Skin of body (tissue), 2 donors: ENCODE measurements around a stretch of chr1.

DNA sequence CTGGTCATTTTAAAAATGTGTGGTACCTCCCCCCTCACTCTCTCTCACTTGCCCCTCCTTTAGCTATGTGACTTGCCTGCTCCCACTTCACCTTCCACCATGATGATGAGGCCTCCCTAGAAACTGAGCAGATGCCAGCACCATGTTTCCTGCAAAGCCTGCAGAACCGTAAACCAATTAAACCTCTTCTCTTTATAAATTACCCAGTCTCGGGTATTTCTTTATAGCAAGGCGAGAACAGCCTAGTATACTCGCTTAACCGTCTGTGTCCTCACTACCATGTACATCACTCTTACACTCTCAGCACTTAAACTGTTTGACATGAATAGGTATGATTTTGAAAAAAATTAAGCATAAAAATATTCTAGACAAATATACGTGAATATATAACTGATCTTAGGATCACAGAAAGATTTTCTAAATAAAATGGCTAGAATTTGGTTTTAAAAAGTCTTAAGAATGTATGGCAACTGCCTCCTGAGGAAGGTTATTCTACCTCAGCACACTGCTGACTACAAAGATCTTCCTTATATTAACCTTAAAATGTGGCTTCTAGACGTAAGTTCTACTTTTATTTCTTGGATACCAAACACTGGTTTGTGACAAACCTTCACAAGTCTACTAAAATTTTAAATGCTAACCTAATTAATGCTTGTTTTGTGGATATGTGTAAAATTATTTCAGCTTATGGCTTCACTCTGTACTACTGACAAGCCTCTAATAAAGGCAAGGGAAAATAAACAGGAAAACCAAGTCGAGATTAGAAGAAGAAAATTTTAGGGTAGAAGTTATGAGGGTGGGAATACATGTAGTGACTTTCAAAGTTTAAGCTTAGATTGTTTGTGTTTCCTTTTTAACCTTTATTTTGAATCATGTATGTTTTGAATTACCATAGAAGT lies 135.6 kb downstream of the COP1 start:
- RAMPAGE, long total RNA: no peak

GRCh38 chr1:176125198-176125755 lies 81.8 kb downstream of the COP1 start:
- RAMPAGE, long total RNA: no peak

DNA sequence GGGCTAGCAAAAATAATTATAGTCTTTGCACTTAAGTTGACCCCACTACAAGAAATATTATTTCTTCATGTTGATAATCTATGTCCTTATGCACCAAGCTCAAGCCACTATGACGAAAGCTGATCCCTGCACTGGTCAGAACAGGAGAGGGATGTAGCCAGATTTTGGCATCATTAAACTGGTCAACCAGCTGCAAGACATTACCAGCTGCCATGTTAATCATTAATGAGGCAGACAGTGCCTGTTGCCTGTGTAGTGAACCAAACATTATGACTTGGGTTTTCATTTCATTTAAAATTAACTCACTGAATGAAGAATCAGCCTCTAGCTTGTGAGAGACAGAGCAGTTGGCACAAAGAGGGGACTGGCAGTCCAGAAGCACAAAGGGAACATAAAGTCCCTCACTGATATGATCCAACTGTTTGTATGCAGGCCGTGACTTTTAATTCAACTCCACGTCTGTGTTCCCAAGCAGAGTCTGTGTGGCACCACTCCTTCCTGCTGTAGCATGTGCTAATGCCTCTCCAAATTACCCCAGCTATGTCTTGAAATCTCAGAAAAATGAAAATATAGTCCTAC lies 318.9 kb downstream of the SEC16B start:
- RAMPAGE, long total RNA: no peak

- RAMPAGE, long total RNA: no peak
Observed at GRCh38 chr1:178037410-178038382, 56.2 kb upstream of the RASAL2 start.

GRCh38 chr1:178102330-178102636 lies 8.4 kb downstream of the RASAL2 start:
- RAMPAGE, long total RNA: no peak

DNA sequence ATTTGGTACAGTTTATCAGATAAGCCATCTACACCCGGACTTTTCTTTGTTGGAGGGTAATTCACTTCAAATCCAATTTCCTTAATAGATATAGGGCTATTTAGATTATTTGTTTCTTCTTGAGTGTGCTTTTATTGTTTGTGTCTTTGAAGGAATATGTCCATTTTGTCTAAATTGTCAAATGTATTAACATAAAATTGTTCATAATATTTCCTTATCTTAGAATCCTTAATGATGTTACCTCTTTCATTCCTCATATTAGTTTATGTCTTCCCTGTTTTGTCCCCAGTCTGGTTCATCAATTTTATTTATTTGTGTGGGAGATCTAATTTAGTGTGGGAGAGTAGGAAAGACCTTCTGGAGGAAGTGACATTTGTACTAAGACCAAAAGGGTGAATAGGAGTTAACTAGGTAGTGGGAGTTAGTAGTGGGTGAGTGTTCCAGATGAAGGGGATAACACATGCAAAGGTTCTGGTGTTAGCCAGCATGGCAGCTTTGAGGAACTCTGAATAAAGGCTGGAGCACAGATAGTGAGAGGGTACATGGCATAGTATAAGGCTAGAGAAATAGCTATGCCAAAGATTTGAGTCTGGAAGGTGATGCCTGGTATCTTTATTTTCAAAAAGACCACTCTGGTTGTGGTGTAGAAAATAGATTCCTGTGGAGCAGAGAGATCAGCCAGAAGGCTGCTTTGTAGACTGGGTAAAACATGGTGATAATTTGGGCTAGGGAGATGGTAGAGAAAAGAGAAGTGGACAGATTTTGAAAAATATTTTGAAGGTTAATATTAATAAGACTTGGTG lies 21.4 kb downstream of the RASAL2 start:
- RAMPAGE, long total RNA: no peak

- RAMPAGE, long total RNA: no peak
Observed at GRCh38 chr1:178578414-178578931, 65.6 kb downstream of the TEX35 start.

- RAMPAGE, long total RNA: no peak
Observed at GRCh38 chr1:178724416-178724697, 687 bp upstream of the RALGPS2 start.

DNA sequence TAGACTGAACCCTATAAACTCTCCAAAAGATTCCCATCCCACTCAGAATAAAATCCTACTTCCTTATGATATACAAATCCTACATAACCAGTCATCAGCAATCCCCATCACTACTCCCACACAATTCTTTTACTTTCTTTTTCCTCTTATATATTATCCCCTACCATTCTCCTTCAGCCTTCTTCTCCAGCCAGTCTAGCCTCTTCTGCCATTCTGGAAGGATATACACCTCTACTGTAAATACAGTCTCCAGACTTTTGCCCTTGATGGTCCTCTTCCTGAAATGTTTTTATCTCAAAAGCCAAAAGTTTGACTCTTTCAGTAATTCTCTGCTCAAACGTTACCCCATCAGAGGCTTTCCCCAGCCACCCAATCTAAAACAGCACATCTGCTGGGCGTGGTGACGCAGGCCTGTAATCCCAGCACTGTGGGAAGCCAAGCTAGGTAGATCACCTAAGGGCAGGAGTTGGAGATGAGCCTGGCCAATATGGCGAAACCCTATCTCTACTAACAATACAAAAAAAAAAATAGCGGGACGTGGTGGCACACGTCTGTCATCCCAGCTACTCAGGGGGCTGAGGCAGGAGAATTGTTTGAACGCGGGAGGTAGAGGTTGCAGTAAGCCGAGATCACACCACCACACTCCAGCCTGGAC lies 41.5 kb downstream of the ABL2 start:
- RAMPAGE, long total RNA: no peak

- RAMPAGE, long total RNA: no peak
Observed at GRCh38 chr1:179226770-179227977, 2.3 kb downstream of the ABL2 start.

- RAMPAGE, long total RNA: no peak
Observed at GRCh38 chr1:179805028-179805326, 61.9 kb downstream of the FAM163A start.

DNA sequence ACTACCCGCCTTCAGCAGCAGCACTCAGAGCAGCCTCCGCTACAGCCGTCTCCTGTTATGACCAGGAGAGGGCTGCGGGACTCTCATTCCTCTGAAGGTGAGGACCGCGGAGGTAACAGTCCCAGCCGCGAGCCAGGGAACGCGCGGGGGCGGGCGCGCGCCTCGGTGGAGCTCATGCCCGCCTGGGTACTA lies 692 bp downstream of the TOR1AIP1 start:
- RAMPAGE, long total RNA: no peak

- RAMPAGE, long total RNA: no peak
Observed at GRCh38 chr1:179883623-179884424, 1.7 kb downstream of the TOR1AIP1 start.

- RAMPAGE, long total RNA: no peak
Observed at GRCh38 chr1:179975643-179976010, 21.0 kb downstream of the CEP350 start.

DNA sequence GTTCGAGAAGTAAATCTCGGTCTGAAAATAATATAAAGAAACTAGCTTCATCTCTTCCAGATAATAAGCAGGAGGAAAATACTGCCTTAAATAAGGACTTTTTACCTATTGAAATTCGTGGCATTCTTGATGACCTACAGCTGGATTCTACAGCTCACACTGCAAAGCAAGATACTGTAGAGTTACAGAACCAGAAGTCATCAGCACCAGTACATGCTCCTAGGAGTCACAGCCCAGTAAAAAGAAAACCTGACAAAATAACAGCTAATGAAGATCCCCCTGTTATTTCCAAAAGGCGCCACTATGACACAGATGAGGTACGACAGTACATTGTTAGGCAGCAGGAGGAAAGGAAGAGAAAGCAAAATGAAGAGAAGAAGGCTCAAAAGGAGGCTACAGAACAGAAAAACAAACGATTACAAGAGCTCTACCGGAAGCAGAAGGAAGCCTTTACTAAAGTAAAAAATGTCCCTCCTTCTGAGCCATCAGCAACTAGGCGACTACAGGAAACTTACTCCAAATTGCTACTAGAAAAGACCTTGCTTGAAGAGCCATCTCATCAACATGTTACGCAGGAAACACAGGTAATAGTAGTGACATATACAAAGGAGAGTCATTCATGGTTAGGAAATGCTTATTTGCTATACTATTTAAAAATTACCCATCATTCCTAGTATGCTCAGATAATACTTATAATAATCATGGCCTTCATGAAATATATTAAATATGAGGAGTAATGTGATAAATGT lies 59.5 kb downstream of the CEP350 start:
- RAMPAGE, long total RNA: no peak

- RAMPAGE, long total RNA: no peak
Observed at GRCh38 chr1:180042790-180043542, 88.4 kb downstream of the CEP350 start.

DNA sequence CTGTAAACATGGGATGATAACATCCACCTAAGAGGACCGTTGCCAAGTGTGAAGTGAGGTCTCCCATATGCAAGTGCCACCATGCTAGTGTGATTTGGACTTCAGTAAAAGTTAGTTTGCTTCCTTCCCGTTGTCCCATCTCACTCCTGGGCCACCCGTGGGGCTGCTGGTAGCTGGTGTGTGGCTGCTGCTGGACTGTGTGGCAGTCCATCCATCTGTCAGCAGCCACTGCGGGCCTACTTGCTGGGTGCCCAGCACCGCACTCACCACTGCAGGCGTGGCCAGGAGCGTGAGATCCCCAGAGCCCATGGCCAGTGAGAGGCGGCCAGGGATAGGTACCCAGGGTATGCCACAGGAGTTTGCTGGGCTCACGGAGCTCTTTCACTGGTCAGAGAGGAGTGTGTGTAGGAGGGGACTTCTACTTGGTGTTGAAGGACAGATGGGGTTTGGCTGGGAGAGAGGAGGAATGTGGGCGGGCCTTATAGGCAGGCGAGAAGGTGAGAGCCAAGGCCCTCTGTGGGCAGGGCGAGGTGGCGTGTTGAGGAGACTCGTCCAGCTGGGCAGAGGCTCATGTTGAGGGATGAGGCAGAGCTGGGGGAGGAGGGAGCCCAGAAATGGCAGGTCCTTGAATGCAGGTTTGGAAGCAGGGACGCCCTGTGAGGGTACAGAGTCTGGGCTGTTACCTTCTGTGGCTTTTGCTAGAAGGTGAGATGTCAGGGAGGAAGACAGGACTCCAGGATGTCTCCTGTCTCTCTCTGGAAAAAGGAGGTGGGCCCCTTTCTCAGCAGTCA lies 15.0 kb downstream of the QSOX1 start:
- RAMPAGE, long total RNA: no peak

DNA sequence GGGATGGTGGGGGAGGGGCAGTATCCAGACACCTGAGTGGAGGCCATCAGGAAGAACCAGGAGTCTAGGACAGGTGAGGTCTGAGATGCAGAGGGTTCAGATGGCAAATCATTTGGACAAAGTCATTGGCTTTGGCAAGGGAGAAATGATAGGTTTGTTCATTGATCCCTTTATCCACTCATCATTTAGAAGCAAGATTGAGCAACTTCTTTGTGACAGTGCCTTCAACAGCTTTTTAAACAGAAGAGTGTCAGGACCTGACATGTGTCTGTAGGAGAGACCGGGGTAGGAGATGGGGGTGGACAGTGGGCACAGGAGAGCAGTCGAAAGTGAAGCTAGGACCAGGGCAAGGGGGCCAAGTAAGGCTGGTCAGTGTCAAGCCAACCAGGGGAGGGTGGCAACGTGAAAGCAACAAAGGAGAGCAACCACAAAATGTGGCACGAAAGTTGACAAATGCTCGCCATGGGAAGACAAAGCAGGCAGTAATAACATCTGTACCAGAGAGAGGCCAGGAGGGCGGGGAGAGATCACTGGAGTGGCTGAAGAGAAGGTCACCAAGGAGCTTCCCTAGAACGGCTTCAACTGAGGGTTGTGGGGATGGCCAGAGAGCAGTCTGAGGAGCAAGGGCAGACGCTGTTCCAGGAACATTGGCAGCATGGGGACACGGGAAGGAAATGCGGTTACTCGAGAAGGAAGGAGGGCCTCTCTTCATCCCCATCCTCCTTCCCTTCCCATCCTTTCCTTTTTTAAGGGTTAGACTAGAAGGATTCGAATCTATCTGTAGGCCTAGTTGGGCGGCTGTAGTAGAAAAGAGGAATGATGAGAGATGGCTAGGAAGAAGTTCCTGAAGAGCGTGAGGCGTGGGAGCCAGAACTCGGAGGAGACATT lies 17.0 kb downstream of the QSOX1 start:
- RAMPAGE, long total RNA: no peak

GRCh38 chr1:180175664-180176558 lies 21.2 kb downstream of the QSOX1 start:
- RAMPAGE, long total RNA: no peak

- RAMPAGE, long total RNA: no peak
Observed at GRCh38 chr1:180194036-180194431, 36.0 kb upstream of the LHX4 start.